Transverse colon (tissue), 4 donors: ENCODE results near the gene GLRA3.

GRCh38 chr4:174828817-174829850, at the start of gene GLRA3:
Gene GLRA3, minus strand, starts transcription at chr4:174829247.
- PRO-cap = no peak
- RAMPAGE, long total RNA, 4 experiments = no peak in any of the 4 experiments

- PRO-cap = no peak
- RAMPAGE, long total RNA, 4 experiments = no peak in any of the 4 experiments
These were observed 101.8 kb downstream of the ADAM29 start for GRCh38 chr4:175020022-175020221.

GRCh38 chr4:176333170-176333728, 13.5 kb downstream of the SPCS3 start:
- PRO-cap = no peak
- RAMPAGE, long total RNA, 4 experiments = no peak in any of the 4 experiments

DNA sequence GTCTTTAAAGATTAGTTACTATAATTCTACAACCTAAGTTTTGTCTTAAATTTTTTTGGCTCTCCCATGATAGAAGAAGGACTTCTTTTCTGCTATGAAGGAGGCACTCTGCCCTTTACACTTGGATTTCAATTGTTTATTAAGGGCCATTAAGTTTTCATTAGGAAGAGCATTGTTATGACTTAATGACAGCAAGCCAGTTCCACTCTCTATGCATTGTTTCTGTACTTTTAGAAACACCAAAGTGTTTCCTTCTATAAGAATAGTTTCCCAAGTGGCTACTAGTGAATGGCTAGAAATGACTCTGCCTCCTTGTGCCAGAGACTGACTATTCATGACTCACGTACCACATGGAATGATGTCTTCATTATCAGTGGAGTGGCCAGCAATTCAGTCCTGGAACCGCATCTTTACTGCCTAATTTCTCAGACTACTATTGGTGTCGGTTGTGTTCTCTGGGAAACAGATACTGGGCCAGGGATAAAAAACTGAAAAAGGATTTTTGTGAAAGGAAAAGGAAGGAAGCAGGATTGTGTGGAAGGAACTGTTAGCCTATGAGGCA, 218.4 kb downstream of the SPCS3 start:
- PRO-cap = no peak
- RAMPAGE, long total RNA, 4 experiments = no peak in any of the 4 experiments

GRCh38 chr4:176781822-176782161, 10.9 kb downstream of the VEGFC start:
- PRO-cap = no peak
- RAMPAGE, long total RNA, 4 experiments = no peak in any of the 4 experiments

GRCh38 chr4:178037852-178038198, 595.6 kb upstream of the AGA start:
- PRO-cap = no peak
- RAMPAGE, long total RNA, 4 experiments = no peak in any of the 4 experiments

GRCh38 chr4:178322405-178322820, 880.2 kb upstream of the AGA start:
- PRO-cap = no peak
- RAMPAGE, long total RNA, 4 experiments = no peak in any of the 4 experiments

DNA sequence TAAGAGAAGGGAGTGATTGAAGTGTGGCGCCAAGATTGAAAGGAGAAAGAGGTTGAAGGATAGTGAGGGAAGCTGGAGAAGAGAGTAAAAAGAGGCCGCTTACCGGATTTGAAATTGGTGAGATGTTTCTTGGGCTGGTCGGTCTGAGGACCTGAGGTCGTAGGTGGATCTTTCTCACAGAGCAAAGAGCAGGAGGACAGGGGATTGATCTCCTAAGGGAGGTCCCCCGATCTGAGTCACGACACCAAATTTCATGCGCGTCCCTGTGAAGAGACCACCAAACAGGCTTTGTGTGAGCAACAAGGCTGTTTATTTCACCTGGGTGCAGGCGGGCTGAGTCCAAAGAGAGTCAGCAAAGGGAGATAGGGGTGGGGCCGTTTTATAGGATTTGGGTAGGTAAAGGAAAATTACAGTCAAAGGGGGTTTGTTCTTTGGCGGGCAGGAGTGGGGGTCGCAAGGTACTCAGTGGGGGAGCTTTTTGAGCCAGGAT, 1727.7 kb upstream of the AGA start:
- PRO-cap = no peak
- RAMPAGE, long total RNA, 4 experiments = no peak in any of the 4 experiments

DNA sequence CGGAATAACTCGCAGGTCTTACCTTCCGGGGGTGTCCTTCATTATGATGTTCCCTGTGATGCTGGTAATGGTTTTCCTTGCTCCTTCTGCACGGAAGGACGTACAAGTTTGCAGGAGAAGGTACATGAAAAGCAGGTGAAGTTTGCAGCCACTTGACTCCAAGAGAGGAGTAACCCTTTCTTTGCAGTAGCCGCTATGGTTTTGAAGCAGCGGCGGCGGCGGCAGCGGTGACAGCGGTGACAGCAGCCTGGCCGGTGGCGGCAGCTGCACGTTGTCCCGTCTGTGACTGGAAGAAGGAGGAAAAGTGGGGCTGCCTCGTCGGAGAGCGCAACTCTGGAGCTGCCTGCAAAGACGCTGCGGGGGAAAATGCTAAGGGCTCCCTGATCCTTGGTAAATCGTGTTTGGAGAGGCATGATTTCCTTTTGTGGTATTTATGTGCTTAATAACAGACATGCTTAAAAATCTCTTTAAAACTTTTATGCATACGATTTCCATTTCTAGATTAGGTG, 2183.6 kb upstream of the TENM3 start:
- PRO-cap = no peak
- RAMPAGE, long total RNA, 4 experiments = no peak in any of the 4 experiments

GRCh38 chr4:182809157-182809591, 108.0 kb downstream of the DCTD start:
- PRO-cap = no peak
- RAMPAGE, long total RNA, 4 experiments = no peak in any of the 4 experiments

GRCh38 chr4:182904165-182904917, 12.8 kb downstream of the DCTD start:
- PRO-cap = no peak
- RAMPAGE, long total RNA, 4 experiments = no peak in any of the 4 experiments

DNA sequence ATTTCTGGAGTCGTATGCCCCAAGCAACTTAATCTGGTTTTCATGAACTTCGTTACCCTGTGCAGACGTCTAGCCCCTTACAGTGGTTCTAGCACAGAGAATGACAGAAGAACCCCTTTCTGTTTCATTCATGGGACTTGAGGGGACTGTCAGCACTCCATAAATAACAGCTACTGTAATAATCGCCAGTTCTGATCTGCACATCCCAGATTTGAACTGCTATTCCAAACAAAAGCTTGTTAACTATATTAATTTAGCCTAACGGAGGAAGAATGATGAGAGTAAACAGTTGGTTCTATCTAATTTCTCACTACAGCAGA, 1.0 kb upstream of the DCTD start:
- PRO-cap = no peak
- RAMPAGE, long total RNA, 4 experiments = no peak in any of the 4 experiments

DNA sequence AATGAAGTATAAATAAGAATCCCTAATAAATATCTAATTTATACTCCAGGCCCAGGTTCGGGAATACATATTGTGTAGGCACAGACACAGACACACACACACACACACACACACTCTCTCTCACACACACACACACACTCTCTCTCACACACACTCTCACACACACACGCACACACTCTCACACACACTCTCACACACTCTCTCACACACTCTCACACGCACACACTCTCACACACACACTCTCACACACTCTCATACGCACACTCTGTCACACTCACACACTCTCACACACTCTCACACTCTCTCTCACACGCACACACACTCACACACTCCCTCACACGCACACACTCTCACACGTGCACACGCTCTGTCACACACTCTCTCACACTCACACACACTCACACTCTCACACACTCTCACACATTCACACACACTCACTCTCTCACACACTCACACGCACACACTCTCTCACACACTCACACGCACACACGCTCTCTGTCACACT, 42.9 kb upstream of the DCTD start:
- PRO-cap = no peak
- RAMPAGE, long total RNA, 4 experiments = no peak in any of the 4 experiments

GRCh38 chr4:183080984-183081353, 18.1 kb upstream of the WWC2 start:
- PRO-cap = no peak
- RAMPAGE, long total RNA, 4 experiments = no peak in any of the 4 experiments

DNA sequence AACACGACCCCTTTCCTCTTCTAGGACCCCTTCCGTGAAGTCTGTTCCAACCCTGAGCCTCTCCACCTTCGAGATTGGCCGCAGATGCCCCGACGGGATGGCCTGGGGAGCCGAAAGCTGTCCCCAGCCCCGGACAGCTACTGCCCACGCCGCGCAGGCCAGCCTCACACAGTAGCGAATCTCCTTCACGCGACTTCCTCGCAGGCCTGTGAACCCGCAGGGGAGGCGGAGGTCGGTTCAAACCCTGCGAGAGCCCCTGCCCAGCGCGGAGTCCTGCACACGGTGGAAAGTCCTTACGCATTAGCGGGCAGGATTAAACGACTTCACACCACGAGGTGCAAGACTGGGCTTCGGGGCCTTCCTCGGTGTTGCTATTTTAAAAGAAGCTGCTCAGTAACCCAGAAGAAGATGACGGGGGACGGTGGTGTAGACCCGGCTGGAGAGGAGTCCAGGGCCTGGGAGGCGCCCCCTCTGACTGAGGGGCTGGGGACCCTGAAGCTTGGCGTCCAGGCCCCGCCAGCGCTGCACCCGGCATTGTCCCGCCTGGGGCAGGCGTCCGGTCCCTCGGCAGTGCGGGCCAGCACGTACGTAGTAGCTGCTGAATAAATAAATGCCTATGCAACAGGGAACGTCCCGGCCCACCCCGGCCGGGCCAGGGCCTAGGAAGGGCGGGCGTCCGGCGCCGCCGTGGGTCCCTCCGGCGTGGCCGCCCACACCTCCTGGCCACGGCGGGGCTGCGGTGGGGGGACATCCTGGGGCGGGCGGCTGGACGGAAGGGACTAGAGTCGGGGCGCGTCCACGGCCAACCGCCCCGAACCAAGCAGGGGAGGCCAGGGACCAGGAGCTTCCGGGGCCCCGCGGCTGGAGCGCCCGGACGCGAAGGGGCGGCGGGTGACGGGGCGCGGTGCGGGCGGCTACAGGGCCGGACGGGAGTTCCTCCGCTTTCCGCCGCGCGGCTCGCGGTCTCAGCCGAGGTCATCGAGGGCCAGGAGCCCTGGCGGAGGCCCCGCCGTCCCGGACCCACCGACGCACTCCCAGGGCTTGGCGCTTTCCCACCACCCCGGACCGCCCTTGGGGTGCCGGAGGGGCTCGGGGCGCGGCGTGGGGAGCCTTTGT, 1.1 kb upstream of the WWC2 start:
- PRO-cap = unidirectional peak, plus-strand start at position 401 of the sequence
- RAMPAGE, long total RNA, 4 experiments = start-site peak on the plus strand in 1 of 4 experiments, centred at position 388 of the sequence, 5 reads per replicate

DNA sequence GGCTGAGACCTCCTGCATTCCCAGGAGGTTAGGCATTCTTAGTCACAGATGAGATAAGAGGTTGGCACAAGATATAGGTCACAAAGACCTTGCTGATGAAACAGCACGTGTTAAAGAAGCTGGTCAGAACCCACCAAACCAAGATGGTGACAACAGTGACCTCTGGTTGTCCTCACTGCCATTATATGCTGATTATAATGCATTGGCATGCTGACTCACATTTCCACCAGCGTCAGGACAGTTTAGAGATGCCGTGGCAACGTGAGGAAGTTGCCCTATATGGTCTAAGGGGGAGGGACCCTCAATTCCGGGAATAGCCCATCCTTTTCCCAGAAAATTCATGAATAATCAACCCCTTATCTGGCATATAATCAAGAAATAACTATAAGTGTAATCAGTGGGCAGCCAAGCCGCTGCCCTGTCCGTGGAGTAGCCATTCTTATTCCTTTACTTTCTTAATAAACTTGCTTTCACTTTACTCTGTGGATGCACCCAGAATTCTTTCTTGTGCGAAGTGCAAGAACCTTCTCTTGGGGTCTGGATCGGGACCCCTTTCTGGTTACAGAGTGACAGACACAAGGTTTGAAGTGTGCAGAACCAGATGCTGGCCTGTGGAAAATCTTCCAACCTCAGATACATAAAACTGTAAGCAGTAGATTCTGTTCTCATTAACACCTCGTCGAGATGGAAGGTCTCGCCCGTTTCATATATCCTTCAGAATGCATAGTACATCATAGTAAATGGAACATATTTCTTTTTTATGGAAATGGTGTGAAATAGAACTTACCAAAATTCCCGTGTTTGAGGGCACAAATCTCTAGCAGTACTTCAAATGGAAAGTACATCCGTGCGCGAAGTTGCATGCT, 26.9 kb upstream of the CLDN24 start:
- PRO-cap = no peak
- RAMPAGE, long total RNA, 4 experiments = no peak in any of the 4 experiments

GRCh38 chr4:183618388-183619002, 40.5 kb downstream of the RWDD4 start:
- PRO-cap = no peak
- RAMPAGE, long total RNA, 4 experiments = no peak in any of the 4 experiments

DNA sequence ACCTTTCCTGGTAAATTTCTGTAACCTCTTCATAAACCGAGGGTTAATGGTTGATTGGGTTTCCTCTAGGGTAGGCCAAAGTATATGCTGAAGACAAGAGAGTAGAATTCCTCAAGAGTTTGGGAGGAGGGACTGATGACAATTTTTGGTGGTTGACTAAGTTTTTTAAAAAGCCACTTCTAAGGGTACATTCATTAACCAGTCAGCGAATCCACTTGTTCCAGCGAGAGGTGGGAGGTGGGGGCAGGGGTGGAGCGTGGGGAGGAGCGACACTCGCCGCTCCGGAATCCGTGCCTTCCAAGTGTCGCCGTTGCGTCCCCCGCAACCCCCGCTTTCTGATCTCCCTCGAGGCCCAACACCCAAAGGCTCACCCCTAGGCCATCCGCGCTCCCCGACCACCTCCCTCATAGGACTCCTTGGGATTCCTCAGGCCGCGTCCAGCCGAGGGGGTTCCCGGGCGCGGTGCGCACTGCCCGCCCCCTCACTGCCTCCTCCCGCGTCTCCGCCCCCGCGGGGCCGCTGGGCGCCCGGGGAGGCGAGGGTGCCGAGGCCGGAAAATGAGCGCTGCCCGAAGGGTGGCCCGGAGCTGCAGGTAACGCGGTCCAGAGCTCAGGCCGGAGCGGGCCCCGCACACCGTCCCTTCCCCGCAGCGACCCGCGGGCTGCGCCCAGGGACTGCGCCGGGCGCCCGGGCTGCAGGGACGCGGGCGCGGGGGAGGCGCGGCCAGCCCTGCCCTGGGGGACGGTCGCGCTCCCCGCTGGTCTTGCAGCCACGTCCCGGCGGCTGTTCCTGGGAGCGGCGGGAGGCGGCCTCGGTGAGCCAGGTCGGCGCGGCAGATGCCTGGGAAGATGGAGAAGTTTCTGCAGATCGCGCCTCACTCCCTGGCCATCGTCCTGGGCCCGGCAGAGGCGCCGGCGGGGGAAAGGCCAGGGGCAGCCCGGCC, 108.0 kb upstream of the STOX2 start:
- PRO-cap = unidirectional peak, plus-strand start at position 272 of the sequence; bidirectional peak, plus-strand start at position 519 of the sequence, minus-strand start at position 654 of the sequence
- RAMPAGE, long total RNA, 4 experiments = no peak in any of the 4 experiments

DNA sequence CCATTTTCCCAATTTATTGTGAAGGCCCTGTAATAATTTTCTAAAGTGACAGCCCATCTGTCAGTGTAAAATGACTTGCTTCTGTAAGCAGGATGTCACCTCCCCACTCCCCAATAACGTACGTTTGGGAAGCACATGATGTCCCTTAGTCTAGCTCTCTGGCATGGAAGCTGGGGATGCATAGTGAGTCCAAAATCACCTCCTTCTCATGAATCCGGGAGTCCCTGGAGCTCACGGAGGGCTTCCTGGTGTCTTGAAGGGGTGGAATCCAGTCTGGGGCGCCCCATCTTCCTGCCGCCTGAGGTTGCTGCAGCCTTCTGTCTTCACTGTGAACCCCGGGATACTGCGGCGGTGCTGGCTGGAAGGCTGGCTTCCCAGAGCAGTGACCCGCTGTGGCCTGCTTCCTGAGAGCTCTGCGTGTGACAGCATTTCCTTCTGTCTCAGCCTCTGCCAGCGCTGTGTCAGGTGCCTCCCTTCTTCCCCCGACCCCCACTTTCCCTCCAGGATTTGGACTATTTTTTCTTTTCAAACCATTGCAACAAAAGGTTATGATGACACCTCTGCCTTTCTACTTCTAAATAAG, 98.8 kb upstream of the STOX2 start:
- PRO-cap = no peak
- RAMPAGE, long total RNA, 4 experiments = start-site peak on the plus strand in 1 of 4 experiments, centred at position 286 of the sequence, 6 reads per replicate

- PRO-cap = no peak
- RAMPAGE, long total RNA, 4 experiments = no peak in any of the 4 experiments
These were observed 61.1 kb downstream of the STOX2 start for GRCh38 chr4:183966058-183966731.